UCH-1 (cell line): ENCODE results near the genes OSGIN1, DNAAF1, ADAD2, WFDC1 and ATP2C2.

DNA sequence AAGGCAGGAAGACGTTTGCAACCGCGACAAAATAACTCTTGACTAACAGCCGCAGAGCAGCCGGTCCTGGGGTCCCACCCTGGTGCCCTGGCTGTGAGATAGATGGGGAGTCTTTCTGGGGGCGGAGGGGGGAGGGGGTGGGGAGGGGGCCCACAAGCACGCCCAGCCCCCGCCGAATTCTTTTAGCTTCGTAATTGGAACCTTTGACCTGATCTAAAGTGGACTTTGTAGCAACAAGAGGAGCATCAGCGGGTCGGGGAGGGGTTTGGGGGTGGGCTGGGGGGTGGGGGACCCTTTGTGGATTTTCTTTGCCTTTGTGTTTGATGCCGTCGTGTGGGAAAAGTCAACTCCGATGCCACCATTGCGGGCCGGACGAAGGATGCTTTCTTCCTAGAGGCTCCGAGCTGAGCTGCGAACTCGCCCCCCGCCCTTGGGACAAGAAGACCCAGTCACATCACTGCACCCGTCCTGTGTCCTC lies 69.2 kb upstream of the PLCG2 start:
- RRBS: no CpG with 5 or more reads among the region's 23 CpGs

DNA sequence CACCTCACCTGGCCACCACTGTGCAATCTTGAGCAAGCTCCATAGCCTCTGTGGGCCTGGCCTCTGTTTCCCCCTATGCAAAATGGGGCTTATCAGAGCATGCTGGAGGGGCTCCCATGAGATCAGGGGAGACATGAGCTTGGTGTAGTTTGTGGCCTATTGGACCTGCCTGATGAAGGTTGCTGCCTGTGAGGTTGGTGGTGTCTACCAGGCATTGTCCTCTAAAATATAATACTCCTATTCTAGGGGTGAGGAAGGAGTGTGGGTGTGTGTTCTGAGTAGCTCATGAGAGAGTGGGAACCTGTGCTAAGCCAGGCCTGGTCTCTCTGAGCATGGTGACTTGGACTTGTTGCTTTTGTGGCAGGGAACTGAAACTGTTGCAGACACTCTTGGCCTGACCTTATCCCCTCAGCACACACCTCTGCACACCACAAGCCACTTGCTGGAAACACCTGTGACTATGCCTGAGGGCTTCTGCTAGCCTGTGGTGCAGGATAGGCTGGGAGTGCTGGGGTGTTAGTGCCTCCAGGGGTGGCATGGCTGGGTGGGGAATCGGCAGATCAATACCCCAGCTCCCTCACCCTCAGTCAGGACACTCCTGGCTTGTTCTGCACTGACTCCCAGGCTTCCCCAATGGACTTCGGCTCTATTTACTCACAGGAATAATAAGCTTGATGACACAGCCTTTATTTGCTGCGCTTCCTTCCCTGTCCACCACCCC lies 29.8 kb downstream of the PLCG2 start:
- RRBS: no CpG with 5 or more reads among the region's 3 CpGs

GRCh38 chr16:82027335-82028043 lies 7.6 kb upstream of the HSD17B2 start:
- RRBS: no CpG with 5 or more reads among the region's 9 CpGs

DNA sequence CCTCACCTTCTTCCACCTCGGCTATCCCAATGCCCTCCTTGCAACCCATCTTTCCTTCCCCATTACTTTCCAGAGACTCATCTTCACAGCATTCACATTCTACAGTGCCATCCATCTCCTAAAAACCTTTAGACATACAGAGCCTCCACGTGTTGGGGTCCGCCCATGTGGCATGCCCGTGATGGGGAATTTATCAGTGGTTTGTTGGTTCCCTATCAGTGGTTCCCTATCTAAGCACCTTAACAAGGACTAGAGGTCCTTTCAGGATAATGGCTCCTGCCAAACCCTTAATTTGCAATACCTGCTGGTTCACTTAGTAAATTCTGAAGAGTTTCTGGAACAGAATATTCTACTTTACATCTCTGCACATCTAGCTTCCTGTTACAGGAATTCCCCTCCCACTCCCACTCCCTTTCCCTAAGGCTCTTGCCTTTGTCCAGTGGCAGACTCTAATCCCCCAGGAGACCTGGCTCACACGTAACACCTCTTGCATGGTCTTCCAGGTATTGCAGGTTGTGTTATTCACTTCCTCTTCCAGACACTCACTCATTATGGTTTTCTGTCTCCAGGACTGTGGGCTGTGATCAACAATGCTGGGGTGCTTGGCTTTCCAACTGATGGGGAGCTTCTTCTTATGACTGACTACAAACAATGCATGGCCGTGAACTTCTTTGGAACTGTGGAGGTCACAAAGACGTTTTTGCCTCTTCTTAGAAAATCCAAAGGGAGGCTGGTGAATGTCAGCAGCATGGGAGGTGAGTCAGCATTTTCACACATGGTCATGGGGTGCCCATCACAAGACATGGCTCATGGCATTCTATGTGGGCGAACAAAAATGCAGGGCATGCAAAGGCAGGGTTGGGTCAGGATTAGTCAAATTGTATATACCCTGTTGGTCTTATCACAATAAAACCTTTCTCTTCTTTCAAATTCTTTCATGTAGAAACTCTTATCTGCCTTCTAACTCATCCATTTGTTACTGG lies 35.6 kb downstream of the HSD17B2 start:
- RRBS: no CpG with 5 or more reads among the region's 8 CpGs

DNA sequence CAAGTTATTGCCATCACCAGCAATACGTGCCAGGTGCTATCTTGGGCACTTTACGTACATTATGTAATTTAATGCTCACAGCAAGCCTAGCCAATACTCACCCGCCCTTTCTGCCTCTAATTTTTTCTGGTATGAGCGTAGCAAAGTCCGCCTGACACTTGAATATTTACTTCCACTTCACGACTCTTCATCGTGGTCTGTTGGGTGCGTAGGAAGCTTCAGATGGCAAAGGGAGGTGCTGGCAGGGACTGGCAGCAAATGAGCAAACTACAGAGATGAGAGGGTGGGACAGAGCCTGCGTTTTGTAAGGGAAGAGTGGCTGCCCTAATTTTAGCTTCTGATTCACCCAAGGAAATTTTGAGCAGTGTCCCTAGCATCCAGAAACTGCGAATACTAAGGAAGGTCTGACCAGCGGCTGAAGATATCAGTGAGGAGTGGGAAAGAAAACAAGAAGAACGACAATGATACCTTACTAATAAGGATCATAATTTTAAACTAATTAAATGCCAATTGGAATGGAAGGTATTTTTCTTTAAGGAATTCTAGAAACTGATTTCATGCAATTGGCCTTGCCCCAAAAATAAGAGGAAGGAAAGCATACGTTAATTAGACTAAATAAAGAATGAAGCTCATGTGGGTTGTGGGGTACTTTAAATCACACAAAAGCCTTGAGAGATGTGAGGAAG lies 41.9 kb upstream of the CDH13 start:
- RRBS: no CpG with 5 or more reads among the region's 13 CpGs

DNA sequence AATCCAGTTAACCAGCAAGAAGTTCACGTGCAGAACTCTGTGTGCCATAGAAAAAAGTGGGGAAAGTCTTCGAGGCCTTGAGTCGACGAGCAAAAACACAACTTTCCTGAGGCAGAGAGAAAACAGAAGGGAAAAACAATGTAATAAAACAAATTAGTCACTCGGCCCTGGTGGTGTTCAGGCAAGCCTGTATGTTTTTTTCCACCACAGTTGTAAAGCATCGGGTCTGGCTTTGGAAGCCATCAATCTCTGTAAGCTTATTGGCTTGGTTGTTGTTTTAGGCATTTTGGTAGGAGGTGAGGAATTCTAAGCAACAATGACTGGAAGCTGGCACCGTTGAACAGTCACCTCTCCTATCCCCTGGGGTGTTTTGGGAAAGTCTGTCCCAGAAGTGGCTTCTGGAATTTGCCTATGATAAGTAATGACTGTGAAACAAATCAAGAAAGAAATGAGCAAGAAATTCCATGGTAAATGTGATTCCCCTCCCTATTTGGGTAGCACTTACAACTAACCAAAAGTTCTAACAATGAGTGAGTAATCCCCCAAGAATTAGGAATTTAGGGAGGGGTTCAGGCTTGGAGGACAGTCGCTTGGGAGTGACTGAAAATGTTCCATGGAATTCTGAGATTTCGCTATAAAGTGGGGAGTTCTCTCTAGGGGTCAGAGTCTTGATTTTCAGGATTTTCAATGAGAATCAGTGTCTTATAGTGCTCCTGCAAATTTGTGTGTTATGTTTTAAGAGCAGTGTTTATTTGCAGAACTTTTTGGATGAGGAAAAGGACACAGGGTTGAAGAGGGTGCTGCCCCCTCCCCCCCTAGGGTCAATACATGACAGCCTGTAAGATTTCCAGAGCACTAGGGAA lies 2.9 kb downstream of the CDH13 start:
- RRBS: no CpG with 5 or more reads among the region's 9 CpGs

- RRBS: no CpG with 5 or more reads among the region's 2 CpGs
Observed at GRCh38 chr16:82652306-82652876, 25.6 kb downstream of the CDH13 start.

DNA sequence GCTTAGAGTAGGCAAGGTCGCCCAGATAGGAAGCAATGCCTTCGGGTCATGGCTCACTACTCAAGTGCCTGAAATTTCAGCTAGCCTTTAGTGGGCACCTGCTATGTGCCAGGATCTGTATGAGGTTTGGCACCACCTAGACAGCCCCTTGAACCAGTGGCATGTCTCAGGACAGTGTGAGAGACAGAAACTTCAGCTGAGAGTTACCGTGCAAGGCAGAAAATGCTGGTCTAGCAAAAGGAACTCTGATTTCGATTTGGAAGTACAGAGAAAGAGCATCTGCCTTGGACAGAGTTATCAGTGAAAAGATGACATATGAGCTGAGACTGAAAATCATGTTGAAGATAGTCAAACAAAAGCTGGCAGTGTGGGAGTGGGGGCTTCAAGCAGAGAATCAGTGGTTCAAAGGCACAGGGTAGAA lies 29.1 kb downstream of the CDH13 start:
- RRBS: no CpG with 5 or more reads among the region's 4 CpGs

GRCh38 chr16:82747828-82748511 lies 121.2 kb downstream of the CDH13 start:
- RRBS: no CpG with 5 or more reads among the region's 5 CpGs

DNA sequence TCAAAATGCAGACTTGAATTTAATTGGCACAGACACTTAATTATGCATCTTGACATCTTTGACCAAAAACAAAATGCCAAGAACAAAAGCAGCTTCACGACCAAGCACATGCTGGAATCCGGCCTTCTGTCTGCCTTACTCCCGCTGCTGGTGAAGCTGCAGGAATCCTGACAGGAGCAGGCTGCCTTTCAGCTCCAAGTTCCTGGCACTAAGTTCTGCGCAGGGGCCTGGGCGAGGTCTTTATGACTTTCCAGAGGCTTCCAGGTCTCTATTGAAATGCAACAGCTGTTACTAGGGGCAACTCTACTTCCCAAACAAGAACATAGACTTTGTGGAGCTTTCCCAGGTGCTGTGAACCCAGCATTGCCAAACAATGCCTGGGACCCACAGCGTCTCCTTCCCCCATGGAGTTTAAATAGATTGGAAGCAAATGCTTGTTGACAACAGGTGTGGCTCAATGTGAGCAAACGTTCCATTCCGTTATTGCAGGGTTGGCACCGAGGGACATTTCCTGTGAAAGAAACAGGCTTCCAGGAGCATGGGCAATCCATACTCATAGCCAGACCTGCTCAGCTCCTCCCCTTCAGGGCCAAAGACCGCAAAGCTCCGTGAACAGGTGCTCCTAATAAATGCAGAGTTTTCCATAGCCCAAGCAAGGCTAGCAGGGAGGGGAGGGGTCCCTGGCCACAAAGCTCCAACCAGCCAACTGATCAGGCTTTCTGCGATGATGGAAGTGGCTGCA lies 156.0 kb downstream of the CDH13 start:
- RRBS: no CpG with 5 or more reads among the region's 12 CpGs

- RRBS: no CpG with 5 or more reads among the region's 17 CpGs
Observed at GRCh38 chr16:83137186-83137830, 510.5 kb downstream of the CDH13 start.

GRCh38 chr16:83933466-83934167 lies 19.4 kb upstream of the OSGIN1 start:
- RRBS: 30% methylated on average over 1 of the region's 22 CpGs

GRCh38 chr16:83939094-83939819 lies 13.8 kb upstream of the OSGIN1 start:
- RRBS: no CpG with 5 or more reads among the region's 19 CpGs

DNA sequence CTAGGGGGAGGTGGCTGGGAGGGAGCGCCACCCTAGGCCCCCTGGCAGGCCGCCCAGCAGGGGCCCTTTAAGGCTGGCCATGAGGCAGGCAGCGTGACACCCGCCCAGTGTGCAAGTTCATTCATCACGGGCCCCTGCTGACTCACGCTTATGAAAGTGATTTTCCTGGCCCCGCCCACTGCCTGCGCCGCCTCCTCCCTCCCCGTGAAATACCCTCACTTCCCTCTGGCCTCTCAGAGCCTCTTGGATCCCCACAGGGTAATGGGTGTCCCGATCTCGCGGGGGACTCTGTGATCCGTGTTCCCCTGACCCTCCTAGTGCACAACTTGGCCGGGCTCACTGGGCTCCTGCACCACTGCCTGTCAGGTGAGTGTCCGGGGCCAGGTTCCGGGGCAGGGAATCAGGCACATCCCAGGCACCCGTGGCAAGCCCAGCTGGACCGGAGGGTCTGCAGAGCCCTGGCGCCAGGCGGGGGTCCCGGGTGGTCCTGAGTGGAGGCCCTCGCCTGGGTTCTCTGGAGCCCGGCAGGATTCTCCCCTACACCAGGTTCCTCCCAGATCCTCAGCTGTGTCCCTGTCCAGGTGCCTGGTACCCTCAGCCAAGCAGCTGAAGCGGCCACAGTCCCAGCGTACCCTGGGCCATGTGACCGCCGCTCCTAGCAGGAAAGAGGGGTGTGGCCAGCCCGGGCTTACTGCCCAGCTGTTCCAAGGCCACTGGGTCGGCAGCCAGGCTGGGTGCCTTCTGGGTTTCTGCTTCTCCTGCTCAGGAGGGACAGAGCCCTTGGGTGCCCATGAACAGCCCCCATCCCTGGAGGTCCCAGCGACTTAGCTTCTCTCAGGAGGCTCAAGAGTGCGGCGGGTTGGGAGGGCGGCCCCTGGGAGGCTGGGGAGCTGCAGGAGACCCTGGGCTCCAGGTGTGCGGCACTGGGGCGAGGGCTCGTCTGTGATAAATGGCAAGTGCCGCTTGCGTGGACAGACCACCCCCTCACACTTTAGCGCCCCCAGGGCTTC lies at the start of gene OSGIN1:
Gene OSGIN1, plus strand, starts transcription at position 236 of the 1,010 bp plus-strand sequence.
- RRBS: 5% methylated on average over 9 of the region's 40 CpGs

DNA sequence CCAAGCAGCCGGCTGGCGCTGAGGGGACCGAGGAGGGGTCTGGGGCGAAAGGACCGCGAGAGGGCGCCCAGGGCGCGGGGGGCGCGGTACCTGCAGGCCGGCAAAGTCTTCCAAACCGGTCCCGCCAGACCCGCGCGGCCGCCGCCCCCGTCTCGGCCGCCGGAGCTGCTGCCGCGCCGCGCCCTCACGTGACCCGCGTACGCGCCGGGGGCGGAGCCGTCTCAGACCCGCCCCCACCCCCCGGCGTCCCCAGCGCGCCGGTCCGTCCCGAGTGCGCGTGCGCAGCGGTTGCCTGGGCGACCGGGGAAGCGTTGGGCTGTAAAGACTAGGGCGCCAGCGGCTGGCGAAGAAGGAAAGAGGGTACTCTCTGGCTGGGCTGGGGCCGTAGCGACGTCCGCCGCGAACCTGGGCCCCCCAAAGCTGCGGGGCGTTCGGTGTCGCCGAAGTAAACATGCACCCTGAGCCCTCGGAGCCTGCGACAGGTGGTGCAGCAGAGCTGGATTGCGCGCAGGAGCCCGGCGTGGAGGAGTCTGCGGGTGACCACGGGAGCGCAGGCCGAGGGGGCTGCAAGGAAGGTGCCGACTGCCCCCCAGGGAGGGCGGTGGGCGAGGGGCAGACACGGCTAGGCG lies at the start of gene DNAAF1:
Gene DNAAF1, plus strand, starts transcription at position 319 of the 629 bp plus-strand sequence.
- RRBS: 3% methylated on average over 43 of the region's 79 CpGs

DNA sequence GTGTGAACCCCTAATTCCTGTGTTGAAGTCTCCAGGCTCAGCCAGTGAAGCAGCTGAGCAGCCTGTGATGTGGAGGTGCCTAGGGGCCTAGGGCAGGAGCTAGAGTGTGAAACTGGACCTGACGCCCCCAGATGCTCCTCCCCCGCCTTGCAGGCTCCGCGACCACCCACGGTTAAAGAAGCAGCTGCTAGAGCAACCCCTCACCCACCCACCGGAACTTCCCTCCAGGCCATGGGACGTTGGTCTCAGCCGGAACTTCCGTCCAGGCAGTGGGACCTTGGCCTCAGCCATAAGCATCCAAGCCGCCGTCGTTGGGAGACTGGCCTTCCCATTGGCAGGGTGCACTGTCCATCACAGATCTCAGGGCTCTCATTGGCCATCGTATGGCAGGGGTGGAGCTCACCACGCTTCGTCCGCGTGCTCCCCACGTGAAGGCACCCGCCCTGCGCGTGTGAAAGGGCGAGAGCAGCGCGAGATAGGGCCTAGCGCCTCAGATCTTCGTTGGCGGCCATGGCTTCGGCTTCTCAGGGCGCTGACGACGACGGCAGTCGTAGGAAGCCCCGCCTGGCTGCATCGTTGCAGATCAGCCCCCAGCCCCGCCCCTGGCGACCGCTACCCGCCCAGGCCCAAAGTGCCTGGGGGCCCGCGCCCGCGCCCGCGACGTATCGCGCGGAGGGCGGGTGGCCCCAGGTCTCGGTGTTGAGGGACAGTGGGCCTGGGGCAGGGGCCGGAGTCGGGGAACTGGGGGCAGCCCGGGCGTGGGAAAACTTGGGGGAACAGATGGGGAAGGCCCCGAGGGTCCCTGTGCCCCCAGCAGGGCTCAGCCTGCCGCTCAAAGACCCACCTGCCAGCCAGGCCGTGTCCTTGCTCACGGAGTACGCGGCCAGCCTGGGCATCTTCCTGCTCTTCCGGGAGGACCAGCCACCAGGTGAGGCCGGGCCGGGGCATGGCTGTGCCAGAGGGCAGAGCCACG lies at the start of gene ADAD2:
Gene ADAD2, plus strand, starts transcription at position 437 of the 973 bp plus-strand sequence.
- RRBS: 75% methylated on average over 2 of the region's 65 CpGs

- RRBS: 45% methylated on average over 2 of the region's 17 CpGs
Observed at GRCh38 chr16:84286520-84287201, 8.0 kb upstream of the WFDC1 start.

DNA sequence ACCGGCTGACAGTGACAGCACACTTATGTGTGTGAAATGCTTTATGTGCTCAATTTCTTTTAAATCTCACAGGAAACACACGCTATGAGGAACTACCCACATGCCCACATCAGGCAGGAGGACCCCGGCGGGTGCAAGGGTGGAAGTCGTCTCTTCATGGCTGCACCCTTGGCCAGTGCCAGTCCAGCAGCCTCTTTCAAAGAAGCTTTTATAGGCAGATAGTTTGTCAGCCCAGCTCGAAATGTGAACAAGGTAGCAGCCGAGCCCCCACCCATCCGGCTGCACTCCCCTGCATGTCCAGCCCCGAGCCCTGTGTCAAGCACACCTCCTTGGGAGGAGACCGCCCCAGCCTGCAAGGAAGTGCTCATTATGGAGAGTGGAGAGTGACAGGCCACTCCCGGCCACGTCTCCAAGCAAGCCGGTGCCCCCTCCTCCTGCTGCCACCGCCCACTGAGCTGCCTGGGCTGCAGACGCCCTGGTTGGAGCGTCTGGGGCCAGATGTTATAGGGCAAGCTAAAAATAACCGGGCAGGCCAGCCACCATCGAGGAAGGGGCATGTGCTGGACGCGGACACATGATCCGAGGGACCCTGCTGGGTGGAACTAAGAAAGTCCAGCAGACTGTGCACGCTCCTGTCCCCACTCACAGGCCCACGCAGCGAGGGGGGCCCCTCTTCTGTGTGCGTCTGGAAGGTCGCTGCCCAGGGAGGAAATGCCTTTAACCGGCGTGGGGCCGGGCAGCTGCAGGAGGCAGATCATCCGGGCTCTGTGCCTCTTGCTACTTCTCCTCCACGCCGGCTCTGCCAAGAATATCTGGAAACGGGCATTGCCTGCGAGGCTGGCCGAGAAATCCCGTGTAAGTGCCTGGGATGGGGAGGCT lies at the start of gene WFDC1:
Gene WFDC1, plus strand, starts transcription at position 618 of the 879 bp plus-strand sequence.
- RRBS: 0% methylated on average over 2 of the region's 36 CpGs

GRCh38 chr16:84367760-84369078 lies at the start of gene ATP2C2:
Gene ATP2C2 (plus strand): TSS chr16:84368538.
- RRBS: 5% methylated on average over 27 of the region's 92 CpGs

DNA sequence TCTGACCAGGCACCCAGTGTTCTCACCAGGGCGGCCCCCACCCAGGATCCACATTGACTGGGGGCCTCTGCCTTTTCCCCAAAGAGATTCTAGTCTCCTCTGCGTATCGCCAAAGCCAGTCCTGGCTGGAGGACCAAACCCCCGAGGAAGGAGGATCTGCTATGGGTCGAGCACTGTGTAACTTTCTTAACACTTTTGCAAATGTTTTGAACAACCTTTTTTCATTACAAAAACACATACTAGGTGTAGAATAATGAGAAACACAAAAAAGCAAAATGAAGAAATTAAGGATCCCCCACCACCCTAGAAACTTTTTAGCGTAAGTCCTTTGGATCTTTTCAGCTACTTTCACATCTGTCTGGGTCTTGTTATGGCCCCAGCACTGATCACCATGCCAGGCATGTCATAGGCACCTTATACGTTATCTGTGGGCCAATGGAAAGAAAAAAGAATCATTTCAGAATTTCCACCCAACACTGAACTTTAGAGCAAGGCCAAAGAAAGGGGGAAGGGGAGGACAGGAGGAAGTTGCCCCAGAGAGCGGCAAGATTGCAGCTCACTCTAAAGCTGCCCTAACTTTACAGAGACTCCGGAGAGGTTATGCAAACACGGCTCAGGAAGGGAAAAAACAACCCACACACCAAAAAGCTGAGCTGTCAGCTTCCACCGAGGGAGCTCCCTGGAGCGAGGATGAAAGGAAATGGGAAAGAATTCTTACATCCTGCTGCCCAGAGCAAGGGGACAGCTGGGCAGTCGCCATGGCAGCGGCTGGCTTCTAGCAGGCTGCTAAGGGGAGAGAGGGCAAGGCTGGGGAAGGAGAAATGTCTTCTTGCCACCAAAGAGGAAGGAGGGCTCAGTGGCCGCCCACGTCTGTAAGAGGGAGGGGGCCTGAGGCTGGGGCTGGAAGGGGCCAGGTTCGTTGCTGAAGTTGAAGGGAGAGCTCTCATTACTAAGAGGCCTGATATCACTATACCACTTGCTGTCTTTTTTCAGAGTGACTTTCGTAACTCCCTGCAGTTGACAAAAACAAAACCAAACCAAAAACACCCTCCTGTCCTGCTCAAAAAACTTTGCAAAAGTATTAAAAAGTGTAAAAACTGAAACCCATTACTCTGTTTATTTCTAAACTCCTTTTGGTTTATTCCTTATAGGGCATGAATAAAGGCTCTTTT lies 18.3 kb downstream of the COTL1 start:
- RRBS: no CpG with 5 or more reads among the region's 18 CpGs